Measurements from ENCODE around the gene TOX2.

GRCh38 chr20:43515712-43516222 lies 8.3 kb downstream of the L3MBTL1 start:
- PRO-cap, result no peak
- RAMPAGE, long total RNA, 4 experiments, result no peak in any of the 4 experiments

DNA sequence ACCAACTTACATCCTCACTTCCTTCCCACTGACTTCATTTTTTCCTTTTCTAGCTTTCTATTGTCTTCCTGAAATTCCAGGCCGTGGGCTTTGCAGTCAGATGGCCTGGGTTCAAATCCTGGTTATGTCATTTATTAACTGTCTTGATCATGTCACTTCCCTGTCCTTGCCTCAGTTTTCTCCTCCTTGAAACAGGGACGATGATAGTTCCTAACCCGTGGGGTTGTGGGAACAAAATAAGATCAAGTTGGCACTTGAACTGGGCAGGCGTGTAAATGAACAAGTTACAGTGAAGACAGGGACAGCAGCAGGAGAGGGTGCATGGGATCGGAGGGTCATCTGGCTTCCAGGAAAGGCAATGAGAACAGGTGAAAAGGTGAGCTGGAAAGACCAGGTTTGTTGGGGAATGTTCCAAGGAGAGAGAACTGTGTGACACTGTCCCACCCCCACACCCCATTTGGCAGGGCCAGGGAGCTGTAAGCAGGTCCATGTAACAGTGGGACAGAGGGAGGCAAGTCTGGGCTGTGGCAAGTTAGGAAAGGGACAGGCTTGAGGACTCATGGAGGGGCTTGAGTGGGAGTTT lies 637 bp downstream of the SGK2 start:
- PRO-cap, result no peak
- RAMPAGE, long total RNA, 4 experiments, result no peak in any of the 4 experiments

- PRO-cap, result no peak
- RAMPAGE, long total RNA, 4 experiments, result no peak in any of the 4 experiments
Observed at GRCh38 chr20:43914648-43915360, at the start of gene TOX2. Gene TOX2 (plus strand): TSS chr20:43914852.

DNA sequence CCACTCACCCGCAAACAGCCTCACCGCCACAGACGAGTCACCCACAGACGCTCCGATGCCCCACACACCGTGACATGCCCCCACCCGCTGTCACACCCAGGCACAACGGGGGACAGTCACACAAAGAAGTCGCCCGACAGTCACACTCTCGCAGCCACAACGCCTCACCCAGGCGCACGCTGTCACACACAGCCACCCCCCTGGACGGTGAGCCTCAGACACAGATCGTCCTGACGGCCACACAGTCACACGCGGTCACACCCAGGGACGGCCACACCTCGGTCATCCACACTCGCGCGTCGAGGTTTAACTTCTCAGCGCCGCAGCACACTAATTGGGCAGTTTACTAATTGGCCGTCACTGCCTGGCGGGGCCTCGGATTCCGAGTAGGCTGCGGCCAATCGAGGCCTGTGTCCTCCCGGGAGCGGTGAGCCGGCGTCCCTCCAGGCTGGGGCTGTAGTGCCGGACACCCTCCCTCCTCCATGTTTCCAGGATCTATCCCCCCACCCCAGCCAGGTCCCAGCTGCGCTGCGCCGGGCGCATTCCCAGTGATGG lies 786 bp downstream of the TOX2 start:
- PRO-cap, result no peak
- RAMPAGE, long total RNA, 4 experiments, result no peak in any of the 4 experiments

GRCh38 chr20:43955006-43955877 lies 40.6 kb downstream of the TOX2 start:
- PRO-cap, result no peak
- RAMPAGE, long total RNA, 4 experiments, result no peak in any of the 4 experiments

DNA sequence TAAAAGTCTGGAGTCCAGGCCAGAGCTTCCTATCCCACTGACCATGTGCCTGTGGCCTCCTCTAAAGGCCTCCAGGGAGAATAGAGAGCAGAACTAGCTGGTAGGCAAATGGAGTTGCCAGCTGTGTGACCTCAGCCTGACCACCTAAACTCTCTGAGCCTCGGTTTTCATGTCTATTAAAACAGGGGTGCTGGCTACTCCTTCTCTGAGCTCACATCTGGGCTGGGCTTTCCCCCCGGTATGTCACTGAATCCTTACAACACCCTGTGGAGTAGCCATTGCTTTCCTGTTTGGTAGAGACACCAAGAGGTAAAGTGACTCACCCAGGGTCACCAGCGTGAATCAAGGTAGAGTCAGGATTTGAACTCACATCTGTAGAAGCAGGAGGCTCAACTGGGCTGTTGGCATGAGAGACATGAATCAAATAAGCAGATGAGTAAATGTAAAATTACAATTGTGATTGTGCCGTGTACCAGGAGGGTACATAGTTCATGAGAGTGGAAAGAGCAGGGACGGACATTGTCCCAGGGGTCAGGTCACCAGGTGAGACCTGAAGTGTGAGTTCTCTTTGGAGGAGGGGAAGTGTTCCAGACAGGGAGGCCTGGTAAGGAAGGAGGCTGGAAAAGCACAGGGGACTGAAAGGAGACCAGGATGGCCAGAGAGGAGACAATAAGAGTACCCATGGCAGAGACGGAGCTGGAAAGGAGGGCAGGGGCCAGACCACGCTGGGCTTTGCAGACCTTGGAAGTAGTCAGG lies 132.0 kb downstream of the JPH2 start:
- PRO-cap, result no peak
- RAMPAGE, long total RNA, 4 experiments, result no peak in any of the 4 experiments

DNA sequence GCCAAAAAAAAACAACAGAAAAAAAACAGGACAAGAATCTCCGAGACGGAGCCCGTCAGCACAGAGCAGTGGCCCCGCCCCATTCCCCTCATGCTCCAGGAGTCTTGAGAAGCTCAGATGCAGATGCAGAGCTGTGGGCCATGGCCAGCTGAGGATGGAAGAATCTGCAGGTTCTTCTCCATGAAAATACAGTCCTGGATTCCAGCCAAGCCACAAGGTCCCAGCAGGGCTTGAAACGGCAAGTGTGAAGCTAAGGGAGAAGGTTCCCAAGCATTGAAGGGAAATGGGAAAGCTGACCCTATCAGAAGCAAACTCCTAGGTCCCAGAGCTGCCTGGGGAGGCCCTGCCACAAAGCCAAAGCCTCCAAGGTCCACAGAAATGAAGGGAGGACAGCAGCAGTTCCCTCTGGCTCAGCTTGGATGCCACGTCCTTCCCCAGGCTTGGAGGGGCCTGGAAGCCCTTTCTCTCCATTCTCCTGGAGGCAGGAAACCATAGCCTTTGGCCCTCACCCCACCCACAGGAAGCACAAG lies 75.1 kb downstream of the JPH2 start:
- PRO-cap, result no peak
- RAMPAGE, long total RNA, 4 experiments, result no peak in any of the 4 experiments

DNA sequence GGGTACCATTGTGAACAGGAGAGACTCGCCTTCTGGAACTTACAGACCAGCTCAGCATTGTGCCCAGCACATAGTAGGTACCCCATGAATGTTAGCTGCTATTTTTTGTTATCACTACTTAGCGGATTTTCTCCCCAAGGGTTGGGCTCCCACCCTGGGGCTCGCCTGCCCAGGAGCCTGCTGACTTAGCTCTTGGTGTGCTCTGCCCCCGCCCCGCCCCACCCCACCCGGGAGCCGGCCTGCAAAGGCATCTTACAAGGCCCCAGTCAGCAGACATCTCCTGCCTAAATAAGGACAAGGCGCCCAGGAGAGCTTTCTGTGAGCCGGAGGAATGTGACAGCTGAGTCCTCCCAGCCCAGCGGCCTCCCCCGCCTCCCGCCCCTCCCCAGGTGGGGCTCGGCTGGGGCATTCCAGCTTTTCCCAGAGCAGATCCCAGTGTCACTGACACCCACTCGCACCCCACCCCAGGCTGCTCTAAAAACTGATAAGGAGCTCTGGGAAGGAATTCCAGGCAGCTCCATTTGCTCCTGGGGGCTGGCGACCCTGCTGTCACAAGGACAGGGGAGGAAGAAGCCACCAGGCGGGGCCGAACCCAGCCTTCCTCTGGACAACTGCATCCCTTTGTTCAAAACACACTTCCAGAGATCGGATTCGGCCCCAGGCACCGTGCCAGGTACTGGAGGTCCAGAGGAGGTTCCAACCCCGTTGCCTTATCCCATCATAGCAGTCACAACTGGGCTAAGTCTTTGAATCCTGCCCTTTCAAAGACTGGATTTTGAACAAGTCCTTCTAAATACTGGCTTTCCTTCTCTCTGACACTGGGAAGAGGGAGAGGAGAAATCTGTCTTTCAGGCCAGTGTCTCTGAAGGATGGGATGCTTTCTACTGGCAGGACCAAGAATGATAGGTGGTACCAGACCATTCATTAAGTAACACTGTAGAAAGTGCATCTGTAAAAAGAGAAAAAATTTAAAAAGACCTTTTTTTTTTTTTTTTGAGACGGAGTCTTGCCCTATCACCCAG lies 49.6 kb downstream of the JPH2 start:
- PRO-cap, result no peak
- RAMPAGE, long total RNA, 4 experiments, result no peak in any of the 4 experiments

DNA sequence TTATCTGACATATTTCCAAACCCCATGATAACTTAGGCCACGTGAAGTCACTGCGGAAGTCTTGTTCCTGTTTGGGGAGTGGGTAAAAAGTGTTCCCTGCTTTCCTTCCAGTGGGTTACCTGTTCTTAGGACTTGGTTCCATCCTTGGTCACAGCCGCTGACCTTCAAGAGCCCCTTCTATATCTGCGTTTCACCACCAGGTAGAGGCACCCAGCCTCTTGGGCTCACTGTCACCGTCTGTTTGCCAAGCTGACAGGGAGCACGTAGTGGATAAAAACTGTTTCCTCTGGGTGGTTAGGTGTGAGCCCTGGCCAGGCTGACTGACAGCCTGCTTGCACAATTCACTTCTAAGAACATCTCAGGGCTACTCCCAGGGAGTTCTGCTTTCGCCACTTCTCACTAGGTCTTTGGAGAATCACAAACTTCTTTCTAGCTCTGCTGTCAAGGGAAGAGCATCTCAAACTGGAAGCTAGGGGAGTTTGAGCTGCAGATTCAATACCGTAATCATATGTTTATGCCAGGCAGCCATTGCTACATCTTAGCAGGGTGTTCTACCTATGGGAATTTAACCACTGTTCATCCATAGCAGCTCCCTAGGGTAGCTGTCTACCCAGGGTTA lies 1.8 kb upstream of the JPH2 start:
- PRO-cap, result no peak
- RAMPAGE, long total RNA, 4 experiments, result start-site peak on the minus strand in 3 of 4 experiments, centred at positions 242 to 298 of the sequence, 18 to 117 reads per replicate

- PRO-cap, result no peak
- RAMPAGE, long total RNA, 4 experiments, result start-site peak on the minus strand in 1 of 4 experiments, at chr20:44211755-44211834 at its widest, 37 reads per replicate
Observed at GRCh38 chr20:44211582-44212146, 1.1 kb upstream of the OSER1 start.

DNA sequence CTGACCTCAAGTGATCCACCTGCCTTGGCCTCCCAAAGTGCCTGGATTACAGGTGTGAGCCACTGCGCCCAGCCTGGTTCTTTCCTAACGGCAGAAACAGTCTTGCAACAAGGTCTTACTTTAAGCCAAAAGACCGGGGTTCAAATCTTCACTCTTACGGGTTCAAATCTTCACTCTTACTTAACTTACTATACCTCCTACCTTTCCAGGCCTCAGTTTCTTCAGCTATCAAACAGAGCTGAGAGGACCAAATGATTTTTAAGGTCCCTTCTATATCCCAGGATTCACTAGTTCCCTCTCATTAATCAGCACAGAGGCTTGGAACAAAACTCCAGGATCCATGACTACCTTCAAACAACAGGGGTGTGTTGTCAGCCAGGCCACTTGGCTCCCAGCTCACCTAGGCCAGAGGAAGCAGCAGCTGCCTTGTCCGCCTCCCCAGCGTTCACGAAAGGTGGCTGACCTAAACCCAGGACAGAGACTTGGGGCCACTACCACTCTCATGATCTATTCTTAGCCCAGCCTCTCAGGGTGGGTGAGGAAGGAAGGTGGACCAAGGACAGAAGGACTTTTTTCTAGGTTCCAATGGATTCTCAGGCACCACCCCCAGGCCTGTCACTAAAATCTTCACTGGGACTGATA lies 1.5 kb downstream of the FITM2 start:
- PRO-cap, result no peak
- RAMPAGE, long total RNA, 4 experiments, result no peak in any of the 4 experiments

DNA sequence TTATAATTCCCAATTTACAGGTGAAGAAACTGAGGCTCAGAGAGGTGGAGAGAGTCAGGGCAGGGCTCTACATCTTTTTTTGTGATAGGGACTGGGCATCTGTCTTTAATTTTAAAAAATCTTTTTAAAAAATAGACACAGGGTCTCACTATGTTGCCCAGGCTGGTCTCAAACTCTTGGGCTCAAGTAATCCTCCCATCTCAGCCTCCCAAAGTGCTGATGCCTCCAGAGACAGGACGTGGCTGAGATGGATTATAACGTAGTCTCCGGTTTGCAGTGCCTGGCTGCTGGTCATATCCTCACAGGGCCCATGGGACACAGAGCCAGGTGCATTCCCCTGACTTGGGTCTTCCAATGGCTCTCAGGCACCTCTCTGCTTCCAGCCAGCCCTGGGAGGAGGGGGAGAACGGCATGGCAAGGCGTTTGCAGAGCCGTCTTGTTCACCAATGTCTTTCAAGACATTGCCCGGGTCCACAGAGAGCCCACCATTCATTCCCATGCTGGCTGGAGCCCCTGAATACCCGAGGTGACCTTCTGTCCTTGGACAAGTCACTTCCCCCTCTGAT lies 38.4 kb downstream of the HNF4A start:
- PRO-cap, result no peak
- RAMPAGE, long total RNA, 4 experiments, result no peak in any of the 4 experiments

GRCh38 chr20:44430129-44430987 lies 45.3 kb upstream of the TTPAL start:
- PRO-cap, result no peak
- RAMPAGE, long total RNA, 4 experiments, result no peak in any of the 4 experiments

GRCh38 chr20:44433403-44434612 lies 41.9 kb upstream of the TTPAL start:
- PRO-cap, result no peak
- RAMPAGE, long total RNA, 4 experiments, result no peak in any of the 4 experiments

GRCh38 chr20:44471281-44471987 lies 4.2 kb upstream of the TTPAL start:
- PRO-cap, result no peak
- RAMPAGE, long total RNA, 4 experiments, result no peak in any of the 4 experiments

DNA sequence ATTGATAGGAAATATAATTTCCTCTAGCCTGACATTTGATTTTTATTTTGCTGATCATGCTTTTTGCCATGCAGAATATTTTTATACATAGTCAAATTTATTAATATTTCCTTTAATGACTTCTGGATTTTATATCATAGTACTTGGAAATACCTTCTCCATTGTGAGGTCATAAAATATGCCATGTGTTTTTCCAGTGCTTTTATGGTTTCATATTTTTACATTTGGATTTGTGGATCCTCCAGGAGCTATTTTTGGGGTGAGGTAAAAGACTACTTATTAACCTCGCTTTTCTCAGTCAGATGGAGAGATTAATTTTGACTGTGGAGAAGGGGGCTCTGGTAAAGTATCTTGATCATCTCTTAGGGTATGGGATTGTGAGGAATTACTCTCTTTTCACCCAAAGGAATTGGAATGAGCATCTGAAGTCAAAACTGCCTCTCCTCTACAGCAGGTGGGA lies 18.5 kb upstream of the PKIG start:
- PRO-cap, result no peak
- RAMPAGE, long total RNA, 4 experiments, result no peak in any of the 4 experiments

DNA sequence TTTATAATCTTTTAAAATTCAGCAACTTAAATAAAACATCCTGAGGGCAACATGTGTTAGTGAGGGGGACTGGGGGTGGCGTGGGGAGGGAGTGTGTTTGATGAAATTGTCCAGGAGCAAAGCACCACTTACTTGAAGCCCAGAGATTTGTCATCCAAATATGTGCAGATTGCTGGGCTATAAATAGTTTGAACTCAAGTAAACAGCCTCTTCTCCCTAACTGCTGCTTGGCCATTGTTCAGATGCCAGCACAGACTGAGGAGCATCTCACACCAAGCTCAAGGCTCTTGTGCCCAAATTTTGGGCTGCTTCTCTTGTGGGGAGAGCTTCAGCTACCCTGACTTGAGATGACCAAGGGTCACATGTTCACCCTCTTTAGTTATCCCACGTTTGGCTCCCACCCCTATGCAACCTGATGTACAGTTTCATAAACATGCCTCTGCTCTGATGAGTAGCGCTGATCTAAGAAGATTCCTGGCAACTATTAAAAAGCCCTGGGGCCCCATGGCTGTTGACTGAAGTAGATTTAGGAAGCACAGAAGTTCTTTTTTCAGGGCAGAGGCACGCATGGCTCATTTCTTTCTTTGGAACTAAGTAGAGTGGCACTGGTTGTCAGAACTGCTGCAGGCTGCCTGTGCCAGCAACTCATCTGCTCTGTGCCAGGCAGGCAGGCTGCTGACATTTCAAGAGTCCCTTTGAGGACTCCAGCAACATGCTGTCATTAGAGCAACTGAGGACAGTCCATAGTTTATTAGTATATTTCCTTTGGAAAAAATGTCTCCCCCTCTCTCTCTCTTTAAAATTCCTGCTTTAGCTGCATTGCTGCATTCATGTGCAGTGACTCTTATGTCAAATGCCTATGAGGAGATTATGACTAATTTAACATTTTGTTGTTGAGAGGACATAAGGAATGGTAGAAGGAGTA lies 9.6 kb upstream of the PKIG start:
- PRO-cap, result no peak
- RAMPAGE, long total RNA, 4 experiments, result no peak in any of the 4 experiments

- PRO-cap, result no peak
- RAMPAGE, long total RNA, 4 experiments, result no peak in any of the 4 experiments
Observed at GRCh38 chr20:44621063-44621566, 30.4 kb downstream of the ADA start.

- PRO-cap, result no peak
- RAMPAGE, long total RNA, 4 experiments, result no peak in any of the 4 experiments
Observed at GRCh38 chr20:44633446-44633997, 18.0 kb downstream of the ADA start.

DNA sequence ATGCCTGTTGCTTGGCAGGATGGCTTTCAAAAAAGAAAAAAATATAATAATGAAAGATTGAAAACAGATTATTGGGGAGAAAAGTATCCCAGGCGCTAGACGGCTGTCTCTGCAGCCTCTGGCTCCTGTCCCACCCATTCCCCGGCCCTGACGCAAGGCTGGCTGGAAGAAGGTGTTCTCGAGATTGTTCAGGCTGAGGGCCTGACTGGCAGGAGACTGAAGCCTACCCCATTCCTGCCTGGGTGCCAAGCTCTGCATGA lies 23.6 kb upstream of the CCN5 start:
- PRO-cap, result no peak
- RAMPAGE, long total RNA, 4 experiments, result no peak in any of the 4 experiments